Measurements from ENCODE around the genes ITCH, PIGU and C20orf173.

DNA sequence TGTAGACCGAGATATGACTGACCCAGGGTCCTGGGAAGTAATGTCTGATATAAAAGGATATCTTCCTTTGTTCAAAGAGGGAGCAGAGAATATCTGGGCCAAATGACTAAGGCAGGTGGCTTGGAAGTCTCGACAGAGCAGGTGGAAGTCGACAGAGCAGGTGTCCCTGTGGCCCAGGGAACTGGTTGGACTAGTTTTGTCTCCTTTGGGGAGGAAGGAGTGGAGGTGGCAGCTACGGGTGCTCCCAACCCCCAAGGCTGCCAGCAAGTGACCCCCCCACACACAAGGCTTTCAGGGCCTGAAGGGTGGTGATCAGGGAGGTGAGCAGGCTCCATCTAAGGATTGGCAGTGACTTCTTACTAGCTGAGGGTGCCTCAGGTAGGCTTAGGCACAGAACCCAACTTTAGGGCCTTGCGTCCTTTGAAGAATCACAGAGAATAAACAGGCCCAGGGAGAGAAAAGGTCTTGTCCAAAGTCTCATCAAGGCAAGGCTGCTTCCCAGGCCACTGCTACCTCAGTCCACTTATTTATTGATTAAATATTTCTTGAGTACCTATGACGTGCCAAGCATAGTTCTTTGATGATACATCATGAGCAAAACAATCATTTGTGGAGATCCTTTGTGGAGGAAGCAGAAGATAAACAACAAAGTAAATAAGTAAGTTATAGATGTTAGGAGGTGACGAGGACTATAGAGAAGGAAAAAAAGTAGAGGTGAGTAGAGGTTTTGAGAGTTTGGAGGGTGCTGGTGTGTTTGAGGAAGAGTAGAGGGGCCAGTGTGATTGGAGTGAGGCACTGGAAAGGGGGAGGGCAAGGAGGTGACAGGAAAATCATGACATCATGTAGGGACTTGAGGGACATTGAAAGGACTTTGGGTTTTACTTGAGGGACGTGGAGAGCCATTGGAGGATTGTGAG, 14.3 kb upstream of the CHMP4B start:
- PRO-cap = bidirectional peak, plus-strand start at position 211 of the sequence, minus-strand start at position 168 of the sequence
- RAMPAGE, long total RNA, 4 experiments = no peak in any of the 4 experiments

DNA sequence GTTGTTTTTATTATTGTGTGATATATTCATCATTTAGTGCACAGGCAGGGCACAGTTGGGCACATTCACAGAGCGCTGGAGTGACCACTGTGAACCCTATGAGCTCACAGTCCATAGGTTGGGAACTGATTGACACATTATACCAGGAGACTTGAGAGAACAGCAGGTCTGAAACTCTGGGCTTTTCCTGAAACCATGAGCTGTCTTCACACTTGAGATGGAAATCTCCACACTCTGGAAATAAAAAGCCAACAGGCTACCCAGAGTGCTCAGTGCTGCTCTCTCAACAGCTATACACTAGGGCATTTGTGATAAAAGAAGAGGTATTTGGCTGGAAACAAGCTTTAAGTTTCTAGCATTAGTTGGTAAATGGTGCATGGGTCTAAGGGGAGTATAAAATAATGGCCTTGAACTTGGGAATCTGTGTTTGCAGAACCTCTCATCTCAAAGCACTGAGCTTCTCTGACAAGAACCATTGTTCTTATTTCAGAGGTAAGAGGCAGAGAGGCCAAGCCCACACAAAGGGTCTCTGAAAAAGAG, 14.3 kb downstream of the CHMP4B start:
- PRO-cap = unidirectional peak, plus-strand start at position 140 of the sequence
- RAMPAGE, long total RNA, 4 experiments = no peak in any of the 4 experiments

DNA sequence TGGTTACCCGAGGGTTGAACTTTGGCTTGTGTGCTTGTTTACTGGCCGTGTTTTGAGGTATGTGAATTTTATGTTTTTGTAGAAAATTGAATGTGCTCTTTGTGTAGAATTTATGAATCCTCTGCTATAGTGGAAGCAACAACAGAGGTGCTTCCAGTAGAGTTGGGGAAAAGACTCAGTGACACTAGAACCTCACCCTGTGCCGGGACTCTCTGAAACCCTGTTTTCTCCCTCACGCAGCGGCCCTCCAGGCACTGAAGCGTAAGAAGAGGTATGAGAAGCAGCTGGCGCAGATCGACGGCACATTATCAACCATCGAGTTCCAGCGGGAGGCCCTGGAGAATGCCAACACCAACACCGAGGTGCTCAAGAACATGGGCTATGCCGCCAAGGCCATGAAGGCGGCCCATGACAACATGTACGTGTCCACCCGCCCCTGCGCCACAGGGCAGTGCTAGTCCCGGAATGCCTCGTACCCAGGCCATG, 37.1 kb downstream of the CHMP4B start:
- PRO-cap = no peak
- RAMPAGE, long total RNA, 4 experiments = start-site peak on the plus strand in 1 of 4 experiments, centred at position 329 of the sequence, 102 reads per replicate

- PRO-cap = no peak
- RAMPAGE, long total RNA, 4 experiments = no peak in any of the 4 experiments
Measured at GRCh38 chr20:33858624-33859127, 47.5 kb downstream of the CHMP4B start.

DNA sequence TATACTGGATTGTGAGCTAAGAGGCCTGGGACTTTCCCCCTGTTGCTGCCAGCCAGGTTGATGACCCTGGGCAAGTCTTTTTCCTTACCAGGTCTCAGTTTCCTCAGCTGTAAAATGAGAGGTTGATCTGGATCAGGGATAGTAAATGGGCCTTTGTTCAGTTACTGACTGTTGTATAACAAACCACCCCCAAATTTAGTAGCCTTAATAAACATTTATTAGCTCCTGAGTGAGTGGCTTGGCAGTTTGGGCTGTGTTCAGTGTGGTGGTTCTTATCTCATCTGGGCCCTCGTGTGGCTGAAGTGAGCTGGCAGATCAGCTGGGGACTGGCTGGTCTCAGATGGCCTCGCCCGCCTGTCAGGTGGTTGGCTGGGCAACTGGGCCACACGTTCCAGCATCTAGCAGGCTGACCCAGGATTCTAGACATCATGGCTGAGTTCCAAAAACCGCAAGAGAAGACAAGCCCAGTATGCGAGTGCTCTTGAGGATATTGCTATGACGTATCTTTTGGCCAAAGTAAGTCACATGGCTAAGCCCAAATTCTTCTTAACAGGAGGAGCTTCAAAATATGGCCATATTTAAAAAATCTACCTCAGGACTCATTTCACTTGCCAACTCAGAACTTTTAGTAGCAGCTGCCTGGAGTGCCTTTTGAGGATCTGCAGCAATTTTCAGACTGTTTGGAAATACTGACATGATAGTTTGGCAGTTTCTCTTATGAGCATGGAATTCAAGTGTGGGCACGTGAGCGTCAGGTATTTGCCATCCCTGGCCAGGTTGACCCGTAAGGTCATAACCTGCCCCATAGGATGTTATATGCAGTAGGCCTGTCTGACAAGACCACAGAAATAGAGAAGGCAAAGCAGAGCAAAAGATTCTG, 28.8 kb downstream of the EIF2S2 start:
- PRO-cap = no peak
- RAMPAGE, long total RNA, 4 experiments = no peak in any of the 4 experiments

GRCh38 chr20:34111124-34112087, 637 bp downstream of the EIF2S2 start:
- PRO-cap = bidirectional peak, plus-strand start at chr20:34111855, minus-strand start at chr20:34111776
- RAMPAGE, long total RNA, 4 experiments = no peak in any of the 4 experiments

DNA sequence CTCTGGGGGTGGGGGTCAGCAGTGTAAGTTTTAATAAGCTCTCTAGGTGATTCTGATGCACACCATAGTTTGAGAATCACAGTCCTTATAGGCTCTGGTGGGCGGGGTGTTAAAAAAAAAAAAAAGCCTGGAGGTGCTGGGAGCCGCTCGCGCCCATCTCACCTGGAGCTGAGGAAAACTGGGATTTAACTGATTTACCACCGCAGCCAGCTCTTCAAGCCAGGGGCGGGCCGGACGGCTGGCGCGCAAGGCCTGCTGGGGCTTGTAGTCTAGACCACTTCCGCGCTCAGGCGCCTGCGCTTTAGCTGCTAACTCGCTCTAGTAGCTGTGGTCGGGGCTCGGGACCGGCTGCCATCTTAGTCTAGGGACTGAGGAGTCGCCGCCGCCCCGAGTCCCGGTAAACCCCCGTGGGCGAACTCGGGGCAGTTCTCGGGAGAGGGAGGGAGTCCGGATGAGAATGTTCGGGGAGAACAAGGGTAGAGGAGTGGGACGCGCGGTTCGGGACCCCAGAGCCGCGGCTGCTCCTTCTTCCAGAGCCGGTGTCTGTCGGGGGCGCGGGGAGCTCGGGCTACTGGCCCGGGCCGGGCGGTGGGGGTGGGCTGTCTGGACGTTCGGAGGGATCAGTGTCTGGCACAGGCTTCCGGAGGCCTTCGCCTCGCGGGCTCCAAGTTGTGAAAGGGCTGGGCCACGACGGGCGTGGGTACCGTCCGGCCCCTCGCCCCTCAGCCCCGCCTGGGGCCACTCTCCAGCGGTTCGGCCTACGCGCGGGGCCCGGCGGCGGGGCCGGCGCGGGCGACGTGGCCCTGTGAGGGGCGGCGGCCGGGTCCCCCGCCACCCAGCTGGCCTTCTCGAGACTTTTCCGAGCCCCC, at the start of gene ITCH:
TSS of gene ITCH (plus strand) at position 321 of the 869 bp plus-strand sequence.
- PRO-cap = bidirectional peak, plus-strand start at position 321 of the sequence, minus-strand start at position 170 of the sequence; unidirectional peak, minus-strand start at position 740 of the sequence
- RAMPAGE, long total RNA, 4 experiments = start-site peak on the plus strand in 4 of 4 experiments, centred at positions 348 to 353 of the sequence, 164 to 1,190 reads per replicate

DNA sequence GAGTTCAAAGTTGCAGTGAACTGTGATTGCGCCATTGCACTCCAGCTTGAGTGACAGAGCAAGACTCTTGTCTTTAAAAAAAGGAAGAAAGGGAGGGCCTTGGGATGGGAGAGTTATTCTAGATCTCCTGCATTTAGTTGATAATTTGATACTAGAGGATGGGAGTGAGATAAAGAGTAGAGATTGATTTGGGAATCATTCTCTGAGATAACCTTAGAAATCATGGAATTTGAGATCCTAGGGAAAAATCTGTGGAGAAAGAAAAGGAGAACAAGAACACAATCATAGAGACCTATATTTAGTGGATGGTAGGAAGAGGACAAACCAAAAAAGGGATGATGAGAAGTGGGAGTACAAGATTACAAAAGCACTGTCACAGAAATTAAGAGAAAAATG, 68.3 kb downstream of the ITCH start:
- PRO-cap = no peak
- RAMPAGE, long total RNA, 4 experiments = start-site peak on the plus strand in 2 of 4 experiments, centred at positions 157 to 184 of the sequence, 8 to 13 reads per replicate

DNA sequence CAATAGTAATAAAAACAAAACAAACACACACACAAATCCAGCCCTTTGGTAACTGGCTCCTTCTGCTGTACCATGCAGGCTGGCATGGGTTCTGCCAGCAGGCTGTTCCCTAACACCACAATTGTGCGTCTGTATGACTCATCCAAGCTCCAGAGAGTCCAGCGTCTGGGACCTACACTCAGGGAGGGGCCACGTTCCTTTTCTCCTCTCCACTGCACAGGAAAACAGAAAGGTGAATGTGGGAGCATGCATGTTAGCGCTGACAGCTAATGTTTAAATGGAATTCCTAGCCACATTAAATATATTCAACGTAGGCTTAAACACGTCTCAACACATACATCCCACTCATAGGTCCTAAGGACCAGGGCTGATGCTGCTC, 20.7 kb downstream of the MAP1LC3A start:
- PRO-cap = unidirectional peak, plus-strand start at position 227 of the sequence
- RAMPAGE, long total RNA, 4 experiments = no peak in any of the 4 experiments

- PRO-cap = bidirectional peak, plus-strand start at chr20:34580548, minus-strand start at chr20:34580326
- RAMPAGE, long total RNA, 4 experiments = no peak in any of the 4 experiments
Measured at GRCh38 chr20:34580232-34580717, 21.8 kb downstream of the MAP1LC3A start.

DNA sequence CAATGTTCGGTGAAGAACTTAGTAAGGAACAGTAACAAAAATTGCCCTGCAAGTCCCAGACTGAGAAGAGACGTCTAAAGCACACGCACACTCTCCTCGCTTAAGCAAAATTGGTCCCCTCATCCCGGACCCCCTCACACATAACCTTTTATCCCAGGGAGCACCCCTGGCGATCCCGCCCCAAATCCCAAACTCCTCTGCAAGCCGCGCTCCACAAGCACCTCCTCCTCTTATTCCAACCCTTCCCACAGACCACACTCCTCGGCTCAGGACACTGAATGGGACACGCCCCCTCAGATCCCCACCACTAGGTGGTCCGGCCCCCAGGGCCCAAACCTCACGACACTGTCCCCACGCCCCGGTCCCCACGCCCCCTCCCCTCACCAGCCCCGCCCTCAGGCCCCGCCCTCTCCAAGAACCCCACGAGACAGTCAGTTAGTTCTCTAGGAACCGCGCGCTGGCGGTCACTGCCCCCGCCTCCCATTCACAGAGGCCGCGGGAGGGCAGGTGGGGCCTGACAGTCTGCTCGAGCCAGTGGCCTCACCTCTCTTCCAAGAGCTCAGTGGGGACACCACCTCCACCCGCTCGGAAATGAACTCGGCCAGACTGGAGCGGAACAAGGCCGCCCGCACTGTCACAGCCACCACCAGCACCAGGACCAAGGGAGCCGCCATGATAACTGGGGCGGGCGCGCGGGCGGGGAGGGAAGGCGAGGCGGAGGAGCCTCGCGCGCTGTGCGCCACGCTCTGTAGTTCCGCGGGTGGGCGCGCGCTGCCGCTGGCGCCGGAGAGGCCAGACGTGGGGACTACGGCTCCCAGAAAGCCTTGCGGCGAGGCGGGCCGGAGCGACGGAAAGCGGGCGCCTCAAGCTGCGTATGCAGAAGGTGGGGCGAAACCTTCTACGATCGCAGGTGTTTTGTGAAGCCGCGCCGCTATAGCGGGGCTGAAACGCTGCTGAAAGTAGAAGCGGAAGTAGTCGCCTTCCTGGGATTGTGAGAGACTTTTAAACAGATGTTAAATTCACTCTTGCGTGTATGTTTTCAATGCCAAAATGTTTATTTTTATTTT, at the start of gene PIGU:
TSS of gene PIGU (minus strand) at position 681 of the 1,067 bp plus-strand sequence.
- PRO-cap = bidirectional peak, plus-strand start at position 434 of the sequence, minus-strand start at position 232 of the sequence; bidirectional peak, plus-strand start at position 879 of the sequence, minus-strand start at position 674 of the sequence
- RAMPAGE, long total RNA, 4 experiments = start-site peak on the plus strand in 1 of 4 experiments, centred at position 895 of the sequence, 14 reads per replicate; start-site peak on the minus strand in 2 of 4 experiments, centred at positions 681 to 691 of the sequence, 19 to 126 reads per replicate

DNA sequence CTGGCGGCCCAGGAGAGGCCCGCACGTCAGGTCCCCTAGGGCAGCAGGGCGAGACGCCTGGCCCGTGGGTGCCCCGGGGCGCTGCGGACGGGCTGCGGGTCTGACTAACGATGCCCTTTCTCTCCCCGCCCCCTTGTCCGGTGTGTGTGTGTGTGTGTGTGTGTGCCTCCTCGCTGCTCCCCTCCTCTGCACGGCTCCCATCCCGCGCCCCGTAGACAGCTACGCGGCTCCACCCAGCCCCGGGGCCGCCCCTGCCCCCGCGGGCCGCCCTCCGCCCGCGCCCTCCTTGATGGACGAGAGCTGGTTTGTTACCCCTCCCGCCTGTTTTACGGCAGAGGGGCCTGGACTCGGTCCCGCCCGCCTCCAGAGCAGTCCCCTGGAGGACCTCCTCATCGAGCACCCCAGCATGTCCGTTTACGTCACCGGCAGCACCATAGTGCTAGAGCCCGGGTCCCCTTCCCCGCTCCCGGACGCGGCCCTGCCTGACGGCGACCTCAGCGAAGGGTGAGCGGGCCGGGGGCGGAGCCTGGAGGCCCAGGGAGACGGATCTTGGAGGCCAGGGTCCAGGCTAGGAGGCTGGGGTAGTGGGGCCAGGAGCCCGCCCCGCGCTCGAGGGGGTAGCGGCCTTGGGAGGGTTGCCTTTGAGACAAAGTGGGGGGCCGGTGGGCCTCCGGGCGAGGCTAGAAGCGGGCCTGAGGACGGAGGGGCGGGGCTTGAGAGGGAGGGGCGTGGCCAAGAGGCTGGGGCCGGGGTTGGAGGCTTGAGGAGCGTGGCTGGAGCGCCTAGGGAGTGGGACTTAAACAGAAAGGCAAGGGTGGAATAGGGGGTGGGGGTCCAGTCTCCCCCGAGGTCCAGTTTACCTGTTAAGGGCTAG, 5.1 kb downstream of the TP53INP2 start:
- PRO-cap = bidirectional peak, plus-strand start at position 289 of the sequence, minus-strand start at position 188 of the sequence; bidirectional peak, plus-strand start at position 442 of the sequence, minus-strand start at position 416 of the sequence
- RAMPAGE, long total RNA, 4 experiments = start-site peak on the plus strand in 2 of 4 experiments, centred at positions 200 to 260 of the sequence, 11 to 17 reads per replicate

- PRO-cap = bidirectional peak, plus-strand start at chr20:34875002, minus-strand start at chr20:34874868
- RAMPAGE, long total RNA, 4 experiments = start-site peak on the plus strand in 3 of 4 experiments, at chr20:34874983-34875092 at its widest, 68 to 246 reads per replicate
Measured at GRCh38 chr20:34874686-34875258, 1.6 kb upstream of the ACSS2 start.

- PRO-cap = bidirectional peak, plus-strand start at chr20:34946061, minus-strand start at chr20:34946000
- RAMPAGE, long total RNA, 4 experiments = no peak in any of the 4 experiments
Measured at GRCh38 chr20:34945821-34946146, 9.8 kb downstream of the GSS start.

DNA sequence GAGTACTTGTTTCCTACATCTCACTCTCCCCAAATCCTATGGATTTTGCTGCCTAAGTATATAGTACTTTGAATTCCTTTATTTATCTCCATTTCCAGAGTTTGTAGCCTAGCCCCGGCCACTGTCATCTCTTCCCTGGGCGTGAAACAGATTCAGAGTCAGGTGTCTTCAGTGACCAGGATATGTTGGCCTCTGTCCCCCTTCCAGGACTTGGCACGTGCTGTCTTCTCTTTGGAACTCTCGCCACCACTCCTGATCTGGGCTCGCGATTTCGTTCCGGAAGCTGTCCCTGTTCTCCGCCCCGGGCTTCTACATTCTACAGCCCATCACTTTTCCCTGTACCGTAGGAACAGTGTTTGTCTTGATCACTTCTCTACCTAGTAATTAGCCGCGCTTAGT, 771 bp downstream of the GSS start:
- PRO-cap = no peak
- RAMPAGE, long total RNA, 4 experiments = no peak in any of the 4 experiments

DNA sequence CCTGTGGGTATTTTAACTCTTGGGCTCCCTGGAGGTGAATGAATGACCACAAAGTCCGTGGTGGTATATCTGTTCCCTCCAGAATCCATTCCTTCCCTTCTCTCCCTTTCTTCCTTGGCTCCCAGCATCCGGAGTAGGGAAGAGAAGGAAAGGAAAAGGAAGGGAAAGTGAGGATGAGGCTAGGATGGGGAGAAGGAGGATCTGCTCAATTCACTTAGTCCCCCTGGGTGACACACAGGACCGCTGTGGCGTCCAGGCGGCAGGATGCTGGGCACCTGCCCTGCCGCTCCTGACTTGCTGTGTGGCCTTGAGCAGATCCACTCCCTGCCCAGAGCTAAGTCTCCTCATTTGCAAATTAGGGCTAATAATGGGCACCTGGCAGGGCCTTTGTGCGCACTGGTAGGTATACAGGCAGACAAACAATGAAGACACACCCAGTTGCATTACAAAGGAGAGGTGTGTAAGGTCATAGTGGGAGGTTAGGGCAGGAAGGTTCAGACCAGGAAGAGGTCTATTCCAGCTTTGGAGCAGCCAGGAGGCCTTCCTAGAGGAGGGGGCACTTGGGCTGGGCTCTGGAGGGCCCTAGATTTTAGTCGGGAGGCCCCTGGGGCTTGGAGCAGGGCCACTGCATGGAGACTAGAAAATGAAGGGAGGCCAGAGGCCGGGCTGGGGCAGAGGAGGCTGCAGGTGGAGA, 28.3 kb downstream of the MYH7B start:
- PRO-cap = no peak
- RAMPAGE, long total RNA, 4 experiments = no peak in any of the 4 experiments

- PRO-cap = no peak
- RAMPAGE, long total RNA, 4 experiments = start-site peak on the minus strand in 1 of 4 experiments, at chr20:35260342-35260377 at its widest, 6 reads per replicate
Measured at GRCh38 chr20:35260223-35260887, 17.6 kb downstream of the MMP24OS start.

GRCh38 chr20:35529584-35529840, at the start of gene C20orf173:
TSS of gene C20orf173 (minus strand) at chr20:35529652.
- PRO-cap = no peak
- RAMPAGE, long total RNA, 4 experiments = no peak in any of the 4 experiments

DNA sequence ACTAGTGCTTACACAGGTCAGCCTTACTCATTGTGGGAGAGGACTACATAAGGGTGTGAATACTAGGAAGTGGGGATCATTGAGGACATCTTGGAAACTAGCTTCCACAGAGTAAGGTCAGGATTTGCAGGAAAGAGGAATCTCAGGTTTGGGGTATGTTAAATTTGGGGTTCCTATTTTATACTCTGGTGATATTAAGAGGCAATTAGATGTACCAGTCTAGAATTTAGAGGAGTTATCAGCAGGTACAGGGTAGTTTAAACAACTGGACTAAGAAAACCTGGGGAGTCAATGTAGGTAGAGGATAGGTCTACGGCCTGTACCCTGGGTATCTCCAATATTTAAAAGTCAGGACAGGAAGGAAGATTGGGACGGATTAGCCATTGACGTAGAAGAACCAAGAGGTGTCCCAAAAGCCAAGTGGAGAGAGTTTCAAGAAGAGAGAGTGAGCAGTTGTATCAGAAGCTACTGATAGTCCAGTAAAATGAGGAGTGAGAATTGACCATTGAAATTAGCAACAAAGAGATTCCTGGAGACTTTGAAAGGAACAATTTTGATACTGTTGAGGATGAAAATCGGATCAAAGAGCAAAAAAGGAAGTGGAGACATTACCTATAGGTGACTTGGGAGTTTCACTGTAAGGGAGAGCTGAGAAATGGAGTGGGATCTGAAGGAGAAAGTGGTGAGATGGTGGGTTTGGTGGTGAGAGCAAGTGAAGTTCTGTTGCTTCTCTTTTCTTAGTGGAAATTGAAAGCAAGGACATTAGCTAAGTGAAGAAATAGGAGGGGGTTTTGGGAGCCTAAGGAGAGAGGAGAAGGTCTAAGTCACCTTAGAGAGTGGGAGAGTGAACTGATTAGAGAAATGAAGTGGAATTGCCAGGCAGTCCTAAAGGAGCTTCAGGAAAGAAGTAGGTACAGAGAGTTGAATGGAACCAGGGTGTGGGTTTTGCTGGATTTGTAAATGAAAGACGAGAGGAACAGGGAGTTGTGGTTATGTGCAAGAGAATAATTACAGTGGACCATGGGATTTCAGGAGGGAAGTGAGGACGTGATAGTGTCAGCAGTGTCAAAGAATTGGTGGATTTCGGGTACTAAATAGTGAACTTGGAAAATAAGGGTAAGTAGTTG, 4.1 kb downstream of the ERGIC3 start:
- PRO-cap = no peak
- RAMPAGE, long total RNA, 4 experiments = no peak in any of the 4 experiments

DNA sequence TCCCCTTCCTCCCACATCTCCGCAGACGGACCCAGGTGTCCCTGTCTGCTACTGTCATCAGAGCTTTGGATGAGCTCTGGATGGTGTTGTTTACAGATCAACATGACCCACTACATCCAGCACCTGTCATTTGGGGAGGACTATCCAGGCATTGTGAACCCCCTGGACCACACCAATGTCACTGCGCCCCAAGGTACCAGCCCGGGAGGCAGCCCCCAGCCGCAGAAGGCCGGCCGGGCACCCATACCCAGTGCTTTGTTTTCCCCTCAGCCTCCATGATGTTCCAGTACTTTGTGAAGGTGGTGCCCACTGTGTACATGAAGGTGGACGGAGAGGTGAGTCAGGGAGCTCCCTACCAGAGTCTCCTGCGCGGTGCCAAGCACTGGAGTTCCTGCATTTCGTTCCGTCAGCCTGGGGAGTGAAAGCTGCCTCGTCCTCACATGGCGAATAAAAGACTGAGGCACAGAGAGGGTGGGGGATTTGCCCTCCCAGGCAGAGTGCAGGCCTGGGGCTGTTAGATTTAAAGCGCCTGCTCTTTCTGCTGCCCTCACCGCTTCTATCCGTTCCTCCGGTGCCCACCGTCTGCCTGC, 14.2 kb downstream of the ERGIC3 start:
- PRO-cap = no peak
- RAMPAGE, long total RNA, 4 experiments = no peak in any of the 4 experiments

All from transverse colon (tissue), 4 donors.